Spinal cord (tissue), 3 donors: ENCODE measurements around the genes SLC11A2 and POU6F1.

- PRO-cap: no peak
- RAMPAGE, long total RNA: no peak
These were observed 20.9 kb upstream of the LIMA1 start for GRCh38 chr12:50304168-50304629.

DNA sequence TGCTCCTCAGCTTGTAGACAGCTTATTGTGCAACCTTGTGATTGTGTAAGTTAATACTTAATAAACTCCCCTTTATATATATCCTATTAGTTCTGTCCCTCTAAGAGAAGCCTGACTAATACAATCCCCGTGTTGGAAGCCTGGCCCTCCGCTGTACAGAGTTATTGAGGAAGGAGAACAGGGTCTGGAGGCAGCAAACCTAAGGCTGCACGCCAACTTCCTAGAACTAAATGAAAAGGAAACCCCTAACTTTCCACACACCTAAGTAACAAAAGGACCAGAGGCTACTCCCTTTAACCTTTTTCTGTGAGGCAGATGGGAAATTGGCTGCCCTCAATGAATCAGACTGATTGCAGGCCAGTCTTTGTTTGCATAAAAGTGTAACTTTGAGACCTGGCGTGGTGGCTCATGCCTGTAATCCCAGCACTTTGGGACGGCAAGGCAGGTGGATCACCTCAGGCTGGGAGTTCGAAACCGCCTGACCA, 42.6 kb upstream of the LIMA1 start:
- PRO-cap: no peak
- RAMPAGE, long total RNA: no peak

DNA sequence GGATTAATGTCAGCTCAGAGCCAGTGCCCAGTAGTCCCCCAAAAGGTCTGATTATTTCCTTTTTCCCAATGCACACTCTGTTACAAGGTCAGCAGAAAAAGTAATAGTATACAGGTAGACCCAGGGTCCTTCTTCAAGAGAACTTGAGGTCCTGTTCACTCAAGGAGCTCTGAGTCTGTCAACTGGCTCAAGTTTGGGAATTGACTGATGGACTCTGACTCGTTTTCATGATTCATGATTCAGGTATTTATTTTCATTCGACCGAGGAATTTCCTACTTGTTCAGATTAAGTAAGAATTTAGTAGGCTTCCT, 6.3 kb downstream of the FAM186A start:
- PRO-cap: no peak
- RAMPAGE, long total RNA: no peak

DNA sequence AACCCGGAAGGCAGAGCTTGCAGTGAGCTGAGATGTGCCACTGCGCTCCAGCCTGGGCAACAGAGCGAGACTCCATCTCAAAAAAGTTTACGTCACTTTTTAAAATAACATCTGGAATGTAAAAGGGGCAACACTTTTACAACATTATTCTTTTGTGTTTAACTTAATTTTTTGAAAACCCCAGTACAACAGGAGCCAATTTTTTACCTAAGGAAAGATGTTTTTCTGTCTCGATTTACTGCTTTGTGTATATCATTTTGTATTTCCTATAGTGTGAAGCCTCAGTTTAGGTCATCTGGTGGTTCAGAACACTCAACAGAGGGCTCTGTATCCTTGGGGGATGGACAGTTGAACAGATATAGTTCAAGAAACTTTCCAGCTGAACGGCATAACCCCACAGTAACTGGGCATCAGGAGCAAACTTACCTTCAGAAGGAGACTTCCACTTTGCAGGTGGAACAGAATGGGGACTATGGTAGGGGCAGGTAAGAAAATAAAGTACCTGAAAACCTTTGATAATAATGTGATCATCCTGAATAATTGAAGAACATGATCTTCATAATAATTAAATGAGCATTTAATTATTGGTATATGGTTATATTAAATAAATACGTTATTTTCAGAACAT, 43.8 kb upstream of the DIP2B start:
- PRO-cap: no peak
- RAMPAGE, long total RNA: no peak

DNA sequence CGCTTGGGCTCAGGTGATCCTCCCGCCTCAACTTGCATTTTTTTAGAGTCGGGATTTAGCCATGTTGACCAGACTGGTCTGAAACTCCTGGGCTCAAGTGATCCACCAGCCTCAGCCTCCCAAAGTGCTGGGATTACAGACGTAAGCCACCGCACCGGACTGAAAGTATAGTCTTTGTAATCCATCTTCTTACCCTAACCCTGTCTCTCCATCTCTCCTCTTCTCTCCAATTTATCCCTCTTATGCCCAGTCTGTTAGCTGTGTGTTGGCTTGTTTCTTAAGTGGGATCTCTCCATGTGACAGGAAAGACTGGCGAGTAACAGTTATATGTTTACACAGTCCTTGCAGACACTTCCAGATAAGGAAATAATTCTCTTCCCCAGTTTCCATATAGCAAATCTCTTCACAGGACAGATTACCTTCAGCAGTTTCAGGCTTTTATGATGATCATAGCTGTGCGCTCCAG, 16.1 kb upstream of the DIP2B start:
- PRO-cap: no peak
- RAMPAGE, long total RNA: no peak

DNA sequence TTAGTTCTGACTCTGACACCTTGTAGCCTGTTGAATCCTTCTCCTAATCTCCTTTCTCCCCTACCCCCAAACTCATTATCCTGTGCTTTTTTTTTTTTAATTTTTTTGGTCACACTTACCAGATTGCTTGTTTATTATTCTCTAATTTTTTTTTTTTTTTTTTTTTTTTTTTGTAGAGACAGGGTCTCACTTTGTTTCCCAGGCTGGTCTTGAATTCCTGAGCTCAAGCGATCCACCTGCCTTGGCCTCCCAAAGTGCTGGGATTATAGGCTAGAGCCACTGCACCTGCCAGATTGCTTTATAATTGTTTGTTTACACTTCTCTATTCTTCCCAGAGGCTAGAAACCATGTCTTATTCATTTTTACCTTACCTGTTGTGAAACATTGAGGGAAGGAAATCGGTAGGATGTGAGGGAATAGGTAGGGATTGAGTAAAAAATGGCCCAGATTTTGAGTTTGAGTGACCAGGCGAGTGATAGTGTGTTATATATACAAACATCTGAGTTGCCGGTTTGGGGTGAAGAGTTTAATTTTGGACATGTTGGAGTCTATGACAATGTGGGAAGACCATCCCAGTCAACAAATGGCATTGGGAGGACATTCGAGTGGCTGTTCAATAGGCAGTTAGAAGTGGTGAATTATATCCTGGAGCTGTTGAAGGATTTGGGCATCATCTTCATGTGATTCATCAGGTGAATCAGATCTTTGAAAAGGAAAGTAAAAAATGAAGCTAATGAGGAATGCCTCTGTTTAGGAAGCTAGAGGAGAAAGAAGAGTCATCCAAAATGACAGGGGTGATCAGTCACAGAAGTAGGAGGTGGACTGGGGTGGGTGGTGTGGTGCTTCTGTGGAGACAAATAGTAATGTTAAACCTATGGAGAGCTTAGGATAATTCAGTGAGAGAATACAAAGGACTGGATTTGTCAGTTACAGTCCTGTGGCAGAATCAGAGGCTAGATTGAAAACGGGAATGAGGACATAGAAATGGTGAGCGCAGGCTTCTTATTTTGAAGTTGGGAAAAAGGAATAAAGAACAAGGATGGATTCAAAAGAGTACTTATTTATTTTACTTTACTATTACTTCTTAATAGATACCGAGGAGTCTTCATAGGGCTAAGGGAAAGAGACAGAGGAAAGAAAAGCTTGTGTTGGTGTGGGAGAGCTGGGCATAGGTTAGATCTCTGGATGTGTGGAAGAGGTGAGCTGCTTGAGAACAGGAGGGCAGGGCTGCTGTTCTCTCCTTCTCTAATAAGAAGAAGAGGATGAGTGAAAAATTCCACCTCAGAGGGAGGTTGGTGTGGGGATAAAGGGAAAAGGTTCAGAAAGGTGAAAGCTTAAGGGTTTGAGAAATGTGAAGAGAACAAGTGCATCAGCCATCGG, 32.7 kb downstream of the DIP2B start:
- PRO-cap: no peak
- RAMPAGE, long total RNA: no peak

DNA sequence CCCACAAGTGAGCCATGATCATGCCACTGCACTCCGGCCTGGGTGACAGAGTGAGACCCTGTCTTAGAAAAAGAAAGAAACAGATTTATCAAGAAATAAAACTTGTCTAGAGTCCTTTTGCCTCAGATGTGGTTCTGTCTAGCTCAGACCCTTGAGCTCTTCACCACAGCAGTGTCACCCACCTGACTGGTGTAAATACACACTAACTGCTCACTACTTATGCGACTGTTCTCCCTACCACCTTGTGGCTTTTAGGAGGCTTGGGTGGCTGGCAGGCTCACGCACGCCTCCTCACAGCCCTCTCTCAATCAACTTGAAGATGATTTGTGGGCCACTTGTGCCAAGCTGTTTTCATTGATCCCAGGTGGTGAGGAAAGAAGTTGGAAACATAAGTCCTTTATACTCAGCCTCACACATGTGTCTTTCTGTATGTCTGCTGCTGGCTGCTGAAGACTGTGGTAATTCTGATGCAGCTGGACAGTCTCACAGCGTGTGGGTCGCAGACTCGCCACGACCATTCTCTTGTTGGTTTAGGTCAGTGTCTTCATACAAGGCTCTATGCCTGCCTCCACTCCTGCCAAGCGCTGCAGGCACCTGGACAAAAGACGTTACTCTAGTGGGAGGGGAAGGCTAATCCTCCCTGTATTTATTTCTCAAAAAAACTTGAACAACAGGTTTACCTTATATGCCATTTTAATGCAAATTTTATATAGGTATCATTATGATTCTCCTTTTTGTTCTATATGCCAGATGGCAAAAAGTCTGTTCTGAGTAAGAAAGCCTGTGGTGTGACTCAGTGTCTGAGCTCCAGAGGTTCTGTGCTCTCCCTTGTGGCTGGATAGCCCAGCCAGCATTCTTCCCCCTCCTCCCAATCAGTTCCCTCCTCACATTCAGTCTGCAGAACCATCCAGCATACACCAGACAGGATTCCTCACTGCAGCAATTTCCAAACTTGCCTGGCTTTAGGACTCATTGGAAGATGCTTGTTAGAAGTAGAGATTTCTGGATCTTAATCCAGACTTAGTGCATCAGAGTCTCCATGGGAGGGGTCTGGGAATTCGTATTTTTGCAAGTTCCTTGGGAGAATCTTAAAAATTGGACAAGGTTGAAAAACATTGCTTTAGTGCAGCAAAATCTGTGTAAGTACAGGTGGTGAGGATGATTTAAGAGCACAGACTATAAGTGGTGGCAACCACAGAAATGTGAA, 115.6 kb downstream of the DIP2B start:
- PRO-cap: no peak
- RAMPAGE, long total RNA: no peak

- PRO-cap: no peak
- RAMPAGE, long total RNA: no peak
These were observed 117.1 kb downstream of the DIP2B start for GRCh38 chr12:50621954-50622195.

DNA sequence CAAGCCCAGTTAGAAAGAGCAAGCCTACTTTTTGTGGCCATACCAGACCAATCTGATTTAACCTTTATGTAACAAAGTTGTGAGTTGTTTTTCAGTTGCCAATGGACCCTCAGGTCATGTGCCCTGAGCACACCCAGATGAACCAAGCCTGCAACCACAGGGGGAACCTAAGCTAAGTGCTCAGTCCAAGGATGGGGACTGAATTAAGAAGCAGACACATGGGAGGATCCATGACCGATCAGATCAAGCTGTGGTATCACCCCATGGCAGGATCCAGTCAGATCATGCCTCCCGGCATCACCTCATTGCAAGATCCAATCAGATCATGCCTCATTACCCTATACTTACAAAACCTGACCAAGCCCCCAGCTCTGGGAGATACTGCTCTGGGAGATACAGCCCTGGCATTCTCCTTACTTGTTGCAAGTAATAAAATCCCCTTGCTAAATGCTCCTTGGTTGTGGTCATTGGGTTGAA, 8.8 kb downstream of the METTL7A start:
- PRO-cap: no peak
- RAMPAGE, long total RNA: no peak

GRCh38 chr12:51023375-51024061, 2.7 kb downstream of the SLC11A2 start:
- PRO-cap: no peak
- RAMPAGE, long total RNA: no peak

DNA sequence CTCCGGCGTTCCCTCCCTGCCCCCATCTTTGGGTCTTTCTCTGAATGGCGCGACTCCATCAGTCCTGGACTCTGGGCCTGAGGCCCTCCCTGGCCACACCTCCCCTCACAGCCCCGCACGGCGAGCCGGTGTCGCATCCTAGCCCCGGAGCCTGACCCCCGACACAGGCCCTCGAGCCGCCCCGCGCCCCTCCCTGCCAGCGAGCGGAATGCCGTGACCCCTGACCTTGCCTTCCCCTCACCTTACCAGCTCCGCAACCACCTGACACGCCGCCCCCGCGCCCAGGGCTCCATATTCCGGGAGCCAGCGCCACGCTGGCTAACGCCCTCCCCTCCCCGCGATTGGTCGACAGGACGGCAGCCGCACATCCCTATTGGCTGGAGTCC, at the start of gene SLC11A2:
Gene SLC11A2, minus strand, starts transcription at position 316 of the 386 bp plus-strand sequence.
- PRO-cap: no peak
- RAMPAGE, long total RNA: no peak

DNA sequence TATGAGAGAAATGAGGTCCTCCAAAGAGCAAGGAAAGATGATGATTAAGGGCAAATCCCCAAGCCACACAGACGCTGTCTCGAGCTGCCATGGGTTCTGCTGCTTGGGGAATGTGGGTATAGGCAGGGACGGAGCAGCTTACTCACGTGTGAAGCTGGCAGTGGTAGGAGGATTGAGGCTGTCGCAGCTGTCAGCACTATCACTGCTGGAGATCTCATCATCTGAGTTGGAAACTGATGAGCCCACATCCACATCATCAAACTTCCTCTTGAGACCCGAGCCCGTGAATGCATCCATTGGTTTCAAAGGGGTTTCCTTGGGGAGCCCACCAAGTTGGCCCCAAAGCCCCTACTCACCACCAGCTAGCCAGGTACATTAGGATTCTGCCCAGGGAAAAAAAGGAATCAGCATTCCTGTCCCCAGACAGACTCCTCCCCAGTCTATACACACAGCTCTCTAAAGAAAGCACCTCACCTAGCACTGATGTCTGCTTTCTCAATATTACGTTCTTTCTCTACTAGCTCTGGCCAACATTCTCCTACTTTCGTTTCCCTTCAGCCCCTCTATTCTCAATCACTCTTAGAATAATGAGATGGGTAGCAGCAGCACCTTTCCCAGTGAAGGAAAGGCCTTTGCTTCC, 7.0 kb downstream of the CSRNP2 start:
- PRO-cap: no peak
- RAMPAGE, long total RNA: no peak

DNA sequence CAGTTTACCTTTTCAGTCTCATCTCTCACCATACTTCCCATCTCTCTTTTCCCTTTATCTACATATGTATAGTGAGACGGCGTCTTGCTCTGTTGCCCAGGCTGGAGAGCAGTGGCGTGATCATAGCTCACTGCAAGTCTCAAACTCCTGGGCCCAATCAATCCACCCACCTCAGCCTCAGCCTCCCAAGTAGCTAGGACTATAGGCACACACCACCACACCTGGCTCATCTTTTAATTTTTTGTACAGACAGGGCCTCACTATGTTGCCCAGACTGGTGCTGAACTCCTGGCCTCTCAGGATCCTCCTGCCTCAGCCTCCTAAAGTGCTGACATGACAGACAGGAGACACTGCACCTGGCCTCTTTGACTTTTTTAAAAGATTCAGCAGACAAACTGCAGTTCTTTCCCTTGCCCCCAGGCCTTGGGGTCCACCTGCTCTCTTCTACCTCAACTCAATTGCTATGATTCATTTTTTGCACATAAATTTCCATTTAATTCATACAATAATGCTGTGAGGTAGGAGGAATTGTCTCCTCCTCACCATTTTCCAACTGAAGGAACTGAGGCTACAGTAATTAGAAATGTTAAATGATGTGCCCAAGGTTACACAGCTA, 33.5 kb downstream of the TFCP2 start:
- PRO-cap: no peak
- RAMPAGE, long total RNA: no peak

DNA sequence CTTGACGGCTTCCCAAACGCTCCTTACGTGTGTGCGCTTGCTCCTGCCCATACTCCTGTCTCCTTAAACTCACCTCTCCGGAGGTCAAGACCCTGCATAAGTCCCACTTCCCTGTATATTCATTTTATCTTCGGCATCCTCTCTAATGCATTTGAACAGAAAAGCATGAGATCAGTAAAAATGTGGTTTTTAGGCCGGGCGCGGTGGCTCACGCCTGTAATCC, 372 bp upstream of the TFCP2 start:
- PRO-cap: no peak
- RAMPAGE, long total RNA: no peak

DNA sequence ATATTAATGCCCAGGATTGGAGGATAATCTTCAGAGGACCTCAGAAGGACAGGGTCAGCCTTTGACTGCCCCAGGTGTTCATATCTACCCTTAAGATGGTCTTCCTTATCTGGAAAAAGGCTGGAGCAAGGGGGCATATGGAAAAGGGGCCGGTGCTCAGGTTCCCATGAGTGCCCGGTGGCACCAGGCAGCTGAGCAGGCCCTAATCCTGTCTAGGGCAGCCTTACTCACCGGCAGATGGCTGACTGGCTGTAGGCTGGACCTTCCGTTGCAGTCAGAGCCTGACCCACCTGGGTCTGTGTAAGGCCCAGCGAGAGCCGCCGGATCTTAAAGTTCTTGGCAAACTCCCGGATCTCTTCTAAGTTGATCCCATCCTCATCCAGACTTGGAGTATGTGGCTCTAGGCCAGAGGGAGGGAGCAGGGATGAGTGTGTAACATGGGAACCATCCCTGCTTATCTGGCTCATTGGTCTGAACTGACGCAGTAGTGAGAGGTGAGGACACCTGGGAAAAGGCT, 18.5 kb upstream of the TFCP2 start:
- PRO-cap: no peak
- RAMPAGE, long total RNA: no peak

- PRO-cap: no peak
- RAMPAGE, long total RNA: no peak
These were observed at the start of gene POU6F1 for GRCh38 chr12:51217735-51218697. POU6F1 (minus strand) TSS chr12:51218062.

DNA sequence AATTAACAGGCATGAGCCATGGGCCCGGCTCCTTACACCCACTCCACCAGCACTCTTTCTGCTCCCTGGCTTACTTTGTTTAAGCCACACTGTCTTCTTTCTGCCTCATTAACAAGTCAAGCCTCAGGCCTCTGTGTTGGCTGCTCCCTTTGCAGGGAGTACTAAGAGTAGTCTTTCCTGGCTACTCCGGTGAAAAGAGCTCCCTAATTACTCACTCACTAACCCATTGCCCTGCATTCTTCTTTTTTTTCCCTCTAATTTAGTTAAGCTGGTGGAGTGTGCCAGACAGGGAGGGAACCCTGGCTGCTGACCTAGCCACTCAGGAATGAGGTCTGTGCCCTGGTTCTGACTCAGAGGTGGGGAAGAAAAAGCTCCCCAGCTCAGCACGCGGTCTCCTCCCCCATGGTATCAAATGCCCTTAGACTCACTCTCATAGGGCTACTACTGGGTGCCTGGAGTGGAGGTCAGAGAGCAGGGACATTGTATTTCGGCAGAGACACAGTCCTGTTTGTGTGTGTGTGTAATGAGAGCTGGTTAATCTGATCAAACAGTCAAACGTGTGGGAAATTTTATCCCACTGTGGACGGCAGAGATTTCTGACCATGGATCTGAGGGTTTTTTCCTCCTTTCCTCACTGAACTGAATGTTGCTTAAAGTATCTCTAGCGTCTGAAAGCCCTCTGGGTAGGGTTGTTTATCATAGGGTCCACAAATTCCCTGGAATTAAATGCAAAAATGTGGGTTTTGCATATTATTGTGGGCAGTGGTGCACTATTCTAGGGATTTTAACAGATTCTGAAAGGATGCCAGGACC, 19.6 kb downstream of the GALNT6 start:
- PRO-cap: no peak
- RAMPAGE, long total RNA: no peak

DNA sequence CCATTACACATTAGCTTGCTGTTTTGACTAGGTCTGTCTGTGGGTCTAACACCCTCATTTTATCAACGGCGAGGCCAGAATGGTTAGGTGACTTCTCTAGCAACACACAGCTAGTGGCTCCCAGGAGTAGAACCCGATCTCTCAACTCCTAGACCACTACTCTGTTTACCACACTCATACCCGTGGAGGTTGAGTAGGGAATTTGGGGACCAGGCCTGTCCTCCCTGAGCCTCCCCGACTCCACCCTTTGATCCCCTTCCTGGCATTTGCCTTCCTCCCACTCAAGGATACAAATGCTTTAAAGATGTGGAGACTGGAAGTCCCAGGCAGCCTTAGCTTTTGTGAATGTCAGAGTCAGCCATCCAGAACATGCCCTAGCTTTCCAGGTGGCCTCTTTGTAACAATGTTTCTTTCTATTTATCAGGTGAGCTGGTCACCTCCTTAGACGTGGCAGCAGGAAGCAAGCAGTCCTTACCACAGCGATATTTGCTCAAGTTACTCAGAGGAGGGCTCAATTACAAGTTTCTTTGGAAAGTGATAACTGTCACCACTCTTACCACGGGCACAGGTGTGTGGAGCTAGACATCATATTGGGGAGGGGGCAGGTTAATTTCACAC, 5.0 kb downstream of the GALNT6 start:
- PRO-cap: no peak
- RAMPAGE, long total RNA: no peak

GRCh38 chr12:51399724-51400247, 8.6 kb upstream of the GALNT6 start:
- PRO-cap: no peak
- RAMPAGE, long total RNA: no peak

DNA sequence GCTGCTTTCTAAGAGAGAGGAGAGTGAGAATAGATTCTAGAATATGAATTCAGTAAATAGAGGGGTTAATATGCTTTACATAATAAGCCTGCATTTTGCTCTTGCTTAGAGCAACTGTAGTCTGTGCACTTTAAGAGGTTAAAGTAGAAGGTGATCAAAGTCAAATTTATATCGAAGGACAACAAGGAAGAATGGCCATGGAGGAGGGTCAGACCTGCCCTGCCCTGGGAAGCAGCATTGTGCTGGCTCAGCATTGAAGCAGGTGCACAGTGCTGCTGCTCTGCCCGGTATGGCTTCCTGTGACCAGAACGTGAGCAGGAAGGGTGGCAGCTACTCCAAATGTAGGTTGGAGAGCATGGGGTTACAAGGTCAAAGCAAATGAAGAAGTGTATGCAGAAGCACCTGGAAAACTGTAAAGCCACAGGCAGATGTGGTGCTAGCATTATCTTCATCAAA, 84.0 kb downstream of the SCN8A start:
- PRO-cap: no peak
- RAMPAGE, long total RNA: no peak